AG09309 (cell line): Measurements from ENCODE around the genes HJURP, SPP2 and SH3BP4.

- RRBS, result no CpG with 5 or more reads among the region's 22 CpGs
Measured at GRCh38 chr2:233772232-233773172, 5.6 kb upstream of the MROH2A start.

DNA sequence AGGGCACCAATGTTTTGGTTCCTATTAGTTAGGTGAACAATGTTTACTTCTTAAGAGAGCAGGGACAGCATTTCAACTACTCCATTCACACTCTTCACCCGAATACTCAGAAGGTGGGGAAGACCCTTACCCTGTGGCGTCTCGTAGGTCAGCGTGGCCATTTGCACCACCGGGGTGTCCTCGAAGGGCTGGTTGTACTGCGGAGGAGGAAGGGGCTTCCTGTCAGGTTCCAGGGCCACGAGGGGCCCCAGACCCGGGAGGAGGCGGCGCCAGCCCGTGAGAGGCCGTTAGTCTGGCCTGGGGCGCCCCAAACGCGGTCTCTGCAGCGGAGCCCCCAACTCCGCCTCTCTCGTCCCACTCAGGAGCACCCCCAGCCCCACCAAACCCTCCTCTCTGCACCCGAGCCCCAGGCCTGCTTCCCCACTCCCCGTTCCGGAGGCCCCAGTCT, 597 bp downstream of the HJURP start:
- RRBS, result 3% methylated on average over 6 of the region's 22 CpGs

GRCh38 chr2:233854162-233854981, at the start of gene HJURP:
TSS of gene HJURP (minus strand) at chr2:233854535.
- RRBS, result 1% methylated on average over 24 of the region's 67 CpGs

GRCh38 chr2:234050312-234050943, at the start of gene SPP2:
TSS of gene SPP2 (plus strand) at chr2:234050702.
- RRBS, result no CpG with 5 or more reads among the region's 4 CpGs

GRCh38 chr2:234051685-234052184, 1.2 kb downstream of the SPP2 start:
- RRBS, result no CpG with 5 or more reads among the region's 1 CpG

- RRBS, result no CpG with 5 or more reads among the region's 2 CpGs
Measured at GRCh38 chr2:234201786-234202175, 151.3 kb downstream of the SPP2 start.

DNA sequence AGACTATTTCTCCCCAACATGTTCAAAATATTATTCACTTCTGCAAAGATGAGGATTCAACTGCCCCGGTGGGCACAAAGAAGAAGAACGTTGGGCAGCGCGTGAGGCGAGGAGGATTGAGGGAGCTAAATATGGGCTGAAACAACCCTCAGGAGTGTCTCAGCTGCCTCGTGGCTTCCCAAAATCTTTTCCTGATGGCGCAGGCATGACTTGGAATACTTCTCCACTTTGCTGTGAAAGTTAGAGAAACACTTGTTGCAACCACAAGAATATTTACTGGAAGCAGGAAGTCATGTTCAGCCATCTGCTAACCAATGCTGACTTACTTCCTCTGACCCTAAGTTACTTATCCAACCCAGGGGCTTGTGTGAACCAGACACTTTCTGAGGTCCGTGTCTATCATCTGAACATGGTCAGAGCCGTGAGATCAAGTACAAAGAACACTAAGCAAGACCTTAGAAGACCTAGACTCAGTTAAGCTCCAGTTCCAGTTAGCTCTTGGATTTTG, 148.8 kb downstream of the ARL4C start:
- RRBS, result no CpG with 5 or more reads among the region's 9 CpGs

DNA sequence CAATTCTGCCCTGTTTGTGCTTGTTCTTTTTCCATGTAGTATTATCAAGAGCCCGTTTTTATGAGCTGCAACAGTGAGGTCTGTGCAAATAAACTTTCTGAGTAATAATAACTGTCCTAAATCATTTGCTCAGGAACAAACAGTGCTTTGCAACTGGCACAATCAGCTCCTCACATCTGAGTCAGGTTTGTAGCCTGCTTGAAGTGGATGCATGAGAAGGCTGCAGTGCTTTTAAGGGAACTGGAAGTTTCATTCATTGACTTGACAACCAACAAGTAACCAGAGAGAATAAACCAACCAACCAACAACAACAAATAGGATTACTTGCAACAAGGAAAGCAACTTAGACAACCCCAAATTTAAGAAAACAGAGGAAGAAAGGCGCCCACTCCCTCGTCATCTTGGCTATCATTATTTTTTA, 127.9 kb downstream of the ARL4C start:
- RRBS, result no CpG with 5 or more reads among the region's 3 CpGs

- RRBS, result no CpG with 5 or more reads among the region's 14 CpGs
Measured at GRCh38 chr2:234426579-234427691, 69.9 kb downstream of the ARL4C start.

- RRBS, result no CpG with 5 or more reads among the region's 5 CpGs
Measured at GRCh38 chr2:234449150-234449648, 47.7 kb downstream of the ARL4C start.

GRCh38 chr2:234463908-234464630, 32.8 kb downstream of the ARL4C start:
- RRBS, result no CpG with 5 or more reads among the region's 21 CpGs

- RRBS, result no CpG with 5 or more reads among the region's 6 CpGs
Measured at GRCh38 chr2:234493529-234494180, 3.2 kb downstream of the ARL4C start.

DNA sequence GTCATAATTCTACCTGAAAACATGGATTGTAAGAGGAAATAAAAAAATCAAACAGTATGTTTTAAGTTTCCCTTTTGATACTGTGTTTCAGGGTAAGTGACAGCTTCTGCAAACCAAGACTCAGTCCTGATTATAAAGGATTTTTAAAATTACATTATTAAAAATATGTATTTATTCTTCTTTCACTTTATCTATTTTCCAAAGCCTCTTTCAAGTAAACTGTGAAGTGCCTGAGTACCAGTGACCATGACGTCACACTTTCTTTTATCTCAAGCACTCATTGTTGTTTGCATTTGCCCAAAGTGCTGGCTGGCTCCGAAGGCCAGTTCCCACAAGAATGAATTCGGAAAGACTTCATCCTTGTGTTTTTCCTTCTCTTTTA, 2.7 kb downstream of the ARL4C start:
- RRBS, result no CpG with 5 or more reads among the region's 3 CpGs

DNA sequence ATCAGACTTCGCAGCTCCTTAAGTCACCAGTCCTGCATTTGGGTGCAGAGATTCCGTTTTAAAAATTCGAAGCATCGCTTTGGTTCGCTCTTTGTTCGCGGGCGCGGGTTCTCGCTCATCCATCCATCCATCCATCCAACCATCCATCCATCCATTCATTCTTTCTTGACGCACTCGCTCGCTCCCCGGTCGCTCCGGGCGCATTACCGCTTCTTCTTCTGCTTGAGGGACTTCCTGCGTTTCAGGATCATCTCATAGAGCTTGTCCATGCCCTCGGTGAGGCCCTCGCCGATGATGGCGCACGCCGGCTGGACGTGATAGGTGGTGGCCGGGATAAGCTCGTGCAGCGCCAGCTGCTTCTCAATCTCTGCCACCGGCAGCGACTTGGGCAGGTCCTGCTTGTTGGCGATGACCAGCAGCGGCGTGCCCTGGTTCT, 1.1 kb downstream of the ARL4C start:
- RRBS, result no CpG with 5 or more reads among the region's 34 CpGs

DNA sequence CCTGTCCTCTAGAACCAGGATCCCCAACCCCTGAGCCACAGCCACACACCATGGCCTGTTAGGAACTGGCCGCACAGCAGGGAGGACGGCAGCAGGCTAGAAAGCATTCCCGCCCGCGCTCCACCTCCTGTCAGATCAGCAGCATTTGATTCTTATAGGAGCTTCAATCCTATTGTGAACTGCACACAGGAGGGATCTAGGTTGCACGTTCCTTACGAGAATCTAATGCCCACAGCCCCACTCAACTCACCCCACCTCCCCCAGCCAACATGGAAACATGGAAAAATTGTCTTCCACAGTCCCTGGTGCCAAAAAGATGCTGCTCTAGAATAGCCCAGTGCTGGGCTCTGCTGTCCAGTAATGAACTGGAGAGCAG, 179.0 kb upstream of the SH3BP4 start:
- RRBS, result no CpG with 5 or more reads among the region's 7 CpGs

DNA sequence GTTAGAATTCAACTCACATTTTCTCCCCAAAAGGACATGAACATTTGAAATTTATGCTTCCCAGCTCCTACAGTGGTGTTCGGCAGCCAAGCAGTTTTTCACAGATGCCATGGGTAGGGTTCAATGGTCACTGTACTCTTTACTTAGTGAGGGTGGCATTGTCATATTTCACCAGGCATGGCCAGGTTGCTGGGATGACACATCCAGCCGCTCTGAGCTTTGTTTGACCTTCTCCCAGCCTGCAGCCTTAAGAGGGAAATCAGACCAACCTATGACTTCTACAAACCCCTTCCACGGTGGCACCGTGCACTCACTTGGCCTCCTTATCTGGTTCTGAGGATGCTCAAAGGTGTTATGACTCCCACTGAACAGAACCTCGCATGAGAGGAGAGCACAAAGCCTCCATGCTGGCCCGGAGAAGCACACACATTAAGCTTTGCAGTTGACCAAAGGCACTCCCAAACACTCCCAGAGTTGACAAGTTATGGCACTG, 108.4 kb upstream of the SH3BP4 start:
- RRBS, result no CpG with 5 or more reads among the region's 6 CpGs

DNA sequence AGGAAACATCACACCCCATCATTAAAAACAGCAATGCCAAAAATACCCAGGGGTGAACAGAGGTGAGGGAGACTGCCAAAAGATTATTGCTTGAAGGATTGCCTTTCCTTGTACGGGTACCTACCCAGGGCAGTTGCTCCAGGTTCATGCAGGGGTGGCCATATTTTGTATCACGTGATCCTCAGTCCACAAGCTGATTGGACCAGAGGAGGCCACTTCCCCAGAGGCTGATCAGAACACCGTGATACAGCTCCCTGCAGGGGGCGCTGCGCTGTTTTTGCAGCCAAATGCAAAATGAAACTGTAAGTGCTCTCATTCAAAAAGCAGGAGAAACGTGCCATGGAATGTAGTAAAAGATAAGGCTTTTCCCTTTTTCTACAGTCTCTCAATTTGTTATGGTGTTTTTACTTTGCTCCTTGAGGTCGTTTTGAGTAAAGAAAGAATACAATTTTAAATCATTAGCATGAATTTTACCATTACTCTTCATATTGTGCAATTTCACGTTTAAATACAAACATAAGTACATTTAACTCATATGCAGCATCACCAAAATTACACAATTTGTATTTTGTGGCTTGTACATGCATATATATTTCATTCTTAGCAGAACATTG, 70.1 kb upstream of the SH3BP4 start:
- RRBS, result no CpG with 5 or more reads among the region's 8 CpGs

GRCh38 chr2:234951582-234952357, at the start of gene SH3BP4:
TSS of gene SH3BP4 (plus strand) at chr2:234952017.
- RRBS, result 3% methylated on average over 41 of the region's 108 CpGs

DNA sequence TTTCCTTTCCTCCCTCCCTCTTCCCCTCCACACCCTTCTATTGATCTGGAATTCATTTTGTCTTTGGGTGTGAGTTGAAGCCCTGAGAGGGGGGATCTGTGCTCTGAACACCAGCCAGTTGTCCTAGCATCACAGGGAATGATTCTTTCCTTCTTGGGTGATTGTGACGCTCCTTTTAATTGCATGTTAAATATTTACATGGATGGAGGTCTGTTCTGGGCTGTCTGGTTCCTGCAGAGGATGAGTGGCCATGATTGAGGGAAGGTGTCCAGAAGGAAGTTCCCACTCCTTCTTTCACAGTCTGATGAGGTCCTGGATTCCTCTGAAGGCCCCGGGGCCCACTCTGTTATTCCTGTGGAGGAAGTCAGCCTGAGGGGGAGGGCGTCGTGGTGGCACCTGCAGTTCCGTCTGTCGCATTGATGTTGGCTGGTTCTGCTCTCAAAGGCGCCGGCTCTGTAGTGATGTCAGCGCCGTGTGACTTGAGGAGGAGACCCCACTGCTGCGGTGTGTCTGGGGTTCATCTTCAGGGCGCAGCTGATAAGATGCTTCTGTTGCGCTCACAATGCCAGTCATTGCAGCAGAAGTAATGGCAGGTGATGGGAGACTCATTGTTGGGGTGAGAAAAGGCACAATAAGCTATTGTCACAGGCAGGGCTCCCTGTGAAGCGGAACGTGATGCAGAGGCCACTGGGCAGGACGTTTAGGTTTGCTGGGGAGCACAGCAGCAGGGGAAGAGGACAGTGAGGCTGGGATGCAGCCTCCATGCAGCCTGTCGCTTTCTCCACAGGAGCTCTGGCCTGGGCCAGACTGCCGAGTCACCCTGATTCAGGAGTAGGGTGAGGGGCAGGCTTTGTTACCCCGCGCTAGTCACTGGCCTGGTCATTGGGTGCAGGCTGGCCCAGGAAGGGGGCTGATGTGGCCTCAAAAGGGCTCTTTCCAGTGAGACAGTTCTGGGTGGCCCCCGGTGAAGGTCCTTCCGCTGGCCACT, 42.6 kb downstream of the SH3BP4 start:
- RRBS, result no CpG with 5 or more reads among the region's 22 CpGs

DNA sequence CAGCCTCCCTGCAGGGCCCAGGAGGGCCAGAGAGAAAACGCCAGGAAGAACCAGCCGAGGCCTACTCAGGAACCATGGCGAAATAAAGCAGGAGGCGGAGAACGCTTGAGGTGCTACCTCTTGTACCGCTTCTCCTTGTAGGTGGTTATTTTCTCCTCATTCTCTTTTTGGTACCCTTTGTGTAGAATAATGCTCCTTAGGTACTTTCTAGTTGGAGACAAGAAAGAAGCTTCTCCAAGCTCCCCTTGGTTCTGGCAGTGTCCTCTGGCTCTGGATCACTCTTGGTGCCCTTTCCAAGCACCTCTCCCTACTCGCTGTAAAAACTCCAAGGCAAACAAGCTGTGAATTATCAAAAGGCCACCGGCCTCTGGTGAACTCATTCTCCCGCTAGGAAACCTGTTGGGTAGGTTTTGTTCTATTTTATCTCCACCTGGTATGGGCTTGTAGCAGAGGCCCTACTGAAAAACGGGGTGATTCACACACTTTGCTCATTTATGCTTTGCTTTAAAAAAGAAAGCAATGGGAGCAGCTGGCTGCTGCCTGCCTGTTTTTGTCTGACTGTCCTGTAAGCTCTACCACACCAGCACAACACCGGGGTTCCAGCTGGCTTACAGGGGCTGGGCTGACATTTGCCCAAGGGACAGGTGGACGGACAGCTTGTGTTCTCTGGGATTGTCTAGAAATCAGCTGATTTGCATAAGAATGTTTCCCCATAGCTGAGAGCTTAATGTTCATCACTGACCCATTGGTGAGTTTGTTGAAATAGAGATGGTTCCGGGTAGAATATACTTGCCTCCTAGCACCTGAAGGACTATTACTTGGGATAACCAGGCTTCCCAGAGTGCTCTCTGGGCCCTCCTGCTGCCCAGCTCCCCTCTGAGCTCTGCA, 56.8 kb downstream of the SH3BP4 start:
- RRBS, result no CpG with 5 or more reads among the region's 13 CpGs